ENCODE measurements around the gene TUBGCP5.

- PRO-cap = no peak
These were observed 177.7 kb downstream of the POTEB3 start for GRCh38 chr15:21262568-21263074.

- PRO-cap = no peak
These were observed 133.8 kb downstream of the OR4N4 start for GRCh38 chr15:22227993-22228576.

GRCh38 chr15:22257162-22258234 is 163.2 kb downstream of the OR4N4 start:
- PRO-cap = unidirectional peak, plus-strand start at chr15:22257683

- PRO-cap = no peak
These were observed 114.2 kb downstream of the GOLGA6L22 start for GRCh38 chr15:22572887-22573274.

DNA sequence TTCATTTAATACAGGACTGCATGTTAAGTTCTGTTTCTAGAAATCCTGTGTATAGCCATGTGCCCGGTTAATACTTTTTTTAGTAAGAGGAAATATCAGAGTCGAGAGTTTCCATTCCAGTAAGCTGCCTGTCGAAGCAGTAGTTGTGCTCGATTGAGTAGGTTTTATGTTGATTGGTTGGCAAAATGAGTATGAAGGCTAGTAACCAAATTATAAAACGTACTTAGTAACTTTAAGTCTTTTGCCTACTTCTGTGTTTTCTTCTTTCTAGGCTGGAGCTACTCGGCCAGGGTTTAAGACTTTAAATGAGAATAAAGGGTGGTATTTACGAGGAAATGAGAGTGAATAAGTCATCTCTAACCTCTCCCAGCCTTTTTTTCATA is 909 bp downstream of the NIPA2 start:
- PRO-cap = no peak

- PRO-cap = no peak
These were observed 24.6 kb downstream of the CYFIP1 start for GRCh38 chr15:22955542-22955990.

DNA sequence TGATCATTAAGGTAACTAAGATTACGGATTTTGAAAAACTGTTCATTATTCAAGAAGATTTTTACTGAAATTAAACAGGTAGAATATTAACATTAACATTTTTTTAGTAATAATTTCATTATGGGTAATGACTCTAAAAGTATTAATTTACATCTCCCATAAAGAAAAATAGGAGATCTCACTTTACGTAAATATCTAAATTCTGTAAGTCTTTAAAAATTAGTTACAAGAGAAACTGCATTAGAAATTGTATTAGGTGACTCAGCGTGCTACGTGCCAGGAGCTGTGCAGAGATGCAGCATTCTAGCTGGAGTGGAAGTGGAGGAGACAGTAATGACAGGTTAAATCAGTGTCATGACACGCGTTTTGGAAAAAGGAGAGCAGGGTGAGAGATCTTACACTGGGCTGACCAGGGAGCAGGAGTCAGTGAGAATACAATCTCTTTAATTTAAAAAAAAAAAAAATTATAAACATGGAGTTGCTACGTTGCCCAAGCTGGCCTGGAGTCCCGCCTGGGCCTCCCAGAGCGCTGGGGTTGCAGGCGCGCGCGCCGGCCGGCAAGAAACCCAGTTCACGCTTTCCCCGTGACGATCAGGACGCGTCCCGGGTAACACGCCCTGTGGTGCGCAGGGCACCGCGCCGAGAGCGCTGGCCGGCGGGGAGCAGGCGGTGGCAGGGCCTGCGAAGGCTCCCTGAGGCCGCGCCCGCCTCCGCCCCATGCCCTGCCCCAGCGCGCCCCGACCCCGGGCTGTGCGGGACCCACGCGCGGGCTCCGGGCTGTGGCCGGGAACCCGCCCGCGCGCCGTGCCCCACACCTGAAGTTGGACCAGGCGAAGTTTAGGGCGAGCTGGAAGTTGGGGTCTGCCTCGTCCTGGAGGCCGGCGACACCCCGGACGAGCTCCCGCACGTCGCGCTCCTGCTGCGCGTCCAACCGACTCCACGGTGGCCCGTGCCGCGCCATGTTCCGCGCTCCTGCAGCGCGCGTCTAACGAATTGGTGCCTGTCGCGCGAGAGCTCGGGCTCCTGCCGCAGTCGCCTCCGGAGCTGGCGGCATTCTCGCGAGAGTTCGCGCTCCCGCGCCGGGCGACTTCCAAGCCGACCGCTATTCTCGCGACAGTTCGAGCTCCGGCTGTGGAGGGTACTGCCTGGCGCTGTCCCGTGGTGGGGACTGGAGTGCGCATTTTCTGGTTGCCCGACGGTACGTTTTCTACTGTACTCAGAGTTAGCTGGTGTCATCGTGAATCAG is at the start of gene TUBGCP5:
Gene TUBGCP5, minus strand, starts transcription at position 987 of the 1,246 bp plus-strand sequence.
- PRO-cap = bidirectional peak, plus-strand start at position 1,116 of the sequence, minus-strand start at position 987 of the sequence

- PRO-cap = no peak
These were observed 30.7 kb downstream of the GOLGA6L26 start for GRCh38 chr15:23303334-23303586.

- PRO-cap = unidirectional peak, plus-strand start at chr15:23303750
These were observed 30.4 kb downstream of the GOLGA6L26 start for GRCh38 chr15:23303587-23304009.

GRCh38 chr15:23310438-23311172 is 23.4 kb downstream of the GOLGA6L26 start:
- PRO-cap = no peak

GRCh38 chr15:23397830-23398257 is 43.3 kb downstream of the GOLGA8S start:
- PRO-cap = no peak

- PRO-cap = no peak
These were observed 44.6 kb downstream of the GOLGA8S start for GRCh38 chr15:23399186-23399421.

DNA sequence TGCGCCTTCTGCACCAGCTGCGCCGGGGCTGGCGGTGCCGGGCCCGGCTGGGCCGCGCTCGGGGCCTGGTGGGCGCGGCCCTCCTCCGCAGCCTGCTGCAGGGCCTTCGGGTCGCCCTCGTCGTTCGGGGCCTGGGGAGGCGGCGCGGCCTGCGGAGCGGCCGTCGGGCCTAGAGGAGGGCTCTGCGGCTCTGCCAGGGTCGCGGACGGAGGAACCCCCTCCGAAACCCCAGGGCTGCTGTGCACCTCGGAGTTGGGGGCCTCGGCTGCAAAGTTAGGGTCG is 254 bp downstream of the NDN start:
- PRO-cap = no peak

DNA sequence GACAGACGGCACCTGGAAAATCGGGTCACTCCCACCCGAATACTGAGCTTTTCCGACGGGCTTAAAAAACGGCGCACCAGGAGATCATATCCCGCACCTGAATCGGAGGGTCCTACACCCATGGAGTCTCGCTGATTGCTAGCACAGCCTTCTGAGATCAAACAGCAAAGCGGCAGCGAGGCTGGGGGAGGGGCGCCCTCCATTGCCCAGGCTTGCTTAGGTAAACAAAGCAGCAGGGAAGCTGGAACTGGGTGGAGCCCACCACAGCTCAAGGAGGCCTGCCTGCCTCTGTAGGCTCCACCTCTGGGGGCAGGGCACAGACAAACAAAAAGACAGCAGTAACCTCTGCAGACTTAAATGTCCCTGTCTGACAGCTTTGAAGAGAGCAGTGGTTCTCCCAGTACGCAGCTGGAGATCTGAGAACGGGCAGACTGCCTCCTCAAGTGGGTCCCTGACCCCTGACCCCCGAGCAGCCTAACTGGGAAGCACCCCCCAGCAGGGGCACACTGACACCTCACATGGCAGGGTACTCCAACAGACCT is 27.3 kb upstream of the NDN start:
- PRO-cap = no peak

DNA sequence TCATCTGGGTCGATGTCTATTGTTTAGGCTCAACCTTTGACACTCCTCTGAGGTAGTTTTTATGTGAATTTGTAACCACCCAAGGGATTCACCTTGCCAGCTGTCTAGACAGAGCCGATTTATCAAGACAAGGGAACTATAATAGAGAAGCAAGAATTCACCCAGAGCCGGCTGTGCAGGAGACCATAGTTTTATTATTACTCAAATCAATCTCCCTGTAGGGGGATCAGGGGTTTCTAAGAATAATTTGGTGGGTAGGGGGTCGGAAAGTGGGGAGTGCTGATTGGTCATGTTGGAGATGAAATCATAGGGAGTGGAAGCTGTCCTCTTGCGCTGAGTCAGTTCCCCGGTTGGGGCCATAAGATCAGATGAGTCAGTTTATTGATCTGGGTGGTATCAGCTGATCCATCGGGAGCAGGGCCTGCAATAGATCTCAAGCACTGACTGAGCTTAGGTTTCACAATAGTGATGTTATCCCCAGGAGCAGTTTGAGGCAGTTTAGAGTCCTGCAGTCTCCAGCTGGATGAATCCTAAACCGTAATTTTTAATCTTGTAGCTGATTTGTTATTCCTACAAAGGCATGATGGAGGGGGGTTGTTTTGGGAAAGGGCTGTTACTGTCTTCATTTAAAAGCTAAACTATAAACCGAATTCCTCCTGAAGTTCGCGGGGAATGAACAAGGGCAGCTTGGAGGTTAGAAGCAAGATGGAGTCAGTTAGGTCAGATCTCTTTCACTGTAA is 97.0 kb upstream of the SNRPN start:
- PRO-cap = no peak

DNA sequence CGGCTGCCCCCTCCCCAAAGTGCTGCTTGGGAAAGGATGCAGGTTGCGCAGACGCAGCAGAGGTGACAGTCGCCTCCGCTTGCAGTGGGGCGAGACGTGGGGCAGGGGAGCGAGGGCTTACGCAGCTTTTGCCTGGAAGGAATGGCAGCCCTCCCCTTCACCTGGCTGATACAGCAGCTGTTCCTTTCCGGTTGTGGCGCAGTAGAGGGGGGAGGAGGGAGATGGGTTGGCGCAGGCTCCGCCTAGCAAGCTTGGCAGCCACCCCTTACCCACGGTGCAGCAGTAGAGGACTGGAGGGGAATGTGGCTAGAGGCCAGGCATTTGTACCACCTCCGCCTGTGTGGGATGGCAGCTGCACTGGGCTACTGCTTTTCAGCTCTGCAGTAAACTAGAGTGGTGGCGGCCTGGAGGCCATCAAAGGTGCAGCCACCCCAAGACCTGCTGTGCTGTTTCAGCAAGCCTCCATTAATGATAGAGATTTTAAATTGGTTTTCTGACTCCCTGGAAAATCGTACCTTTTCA is 1.8 kb downstream of the SNRPN start:
- PRO-cap = bidirectional peak, plus-strand start at position 285 of the sequence, minus-strand start at position 195 of the sequence

DNA sequence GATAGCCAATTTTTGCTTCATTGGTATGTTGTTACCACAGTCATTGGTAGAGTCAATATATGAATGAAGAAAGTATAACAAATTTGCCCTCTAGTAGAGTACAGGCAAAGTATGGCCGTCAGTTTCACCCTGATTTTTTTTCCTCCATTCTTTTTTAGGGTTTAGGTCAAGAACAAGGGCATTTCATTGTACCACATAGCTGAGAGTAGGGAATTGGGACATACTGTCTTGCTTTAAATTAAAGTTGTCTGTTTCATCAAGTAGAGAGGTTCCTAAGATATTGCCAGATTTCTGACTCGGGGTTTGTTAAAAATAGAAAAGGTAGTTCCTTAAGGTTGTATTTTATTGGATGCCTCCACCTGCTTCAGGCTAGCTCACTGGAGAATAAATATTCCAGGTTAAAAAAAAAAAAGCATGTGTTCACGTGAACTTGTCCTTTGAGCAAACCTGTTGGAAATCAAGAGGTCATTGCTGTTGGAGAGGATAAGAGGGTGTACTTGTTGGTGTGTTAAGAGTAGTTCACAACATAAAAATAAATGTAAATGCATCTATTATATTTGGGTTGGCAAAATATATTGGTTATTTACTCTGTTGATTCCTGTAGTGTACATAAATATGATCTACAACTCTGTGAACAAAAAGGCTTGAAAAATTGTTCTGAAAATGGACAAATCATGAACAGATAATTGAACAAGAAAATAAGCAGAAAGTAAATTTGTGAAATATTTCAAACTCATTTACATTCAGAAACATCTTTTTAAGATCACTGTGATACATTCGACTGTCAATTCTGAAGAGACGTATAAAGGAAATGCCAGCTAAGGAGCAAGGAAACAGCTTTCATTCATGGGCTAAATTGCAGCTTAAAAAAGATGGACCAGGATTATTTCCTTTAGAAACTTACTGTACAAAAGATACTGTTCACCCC is 34.6 kb downstream of the SNRPN start:
- PRO-cap = no peak

DNA sequence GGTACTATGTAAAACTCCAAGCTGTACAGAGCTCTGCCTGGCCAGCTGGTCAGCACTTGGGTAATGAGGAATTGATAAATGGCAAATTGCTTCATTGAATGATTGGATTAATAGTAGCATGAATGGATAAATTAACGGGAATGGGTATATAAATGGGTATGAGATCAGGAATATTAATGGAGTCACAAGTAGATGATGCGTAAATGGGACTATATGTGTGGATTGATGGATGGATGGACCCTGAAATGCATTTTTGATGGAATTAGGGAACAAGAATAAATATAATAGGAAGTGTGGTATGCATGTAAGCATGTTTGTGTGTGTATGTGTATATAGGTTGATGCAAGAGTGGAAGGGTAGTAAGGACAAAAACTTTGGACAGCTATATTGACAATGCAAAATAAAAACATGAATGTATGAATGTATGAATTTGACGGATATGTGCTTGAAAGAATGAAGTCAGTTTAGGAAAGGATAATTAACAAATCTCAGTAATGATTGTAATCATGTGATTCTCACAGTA is 61.4 kb downstream of the SNRPN start:
- PRO-cap = no peak

DNA sequence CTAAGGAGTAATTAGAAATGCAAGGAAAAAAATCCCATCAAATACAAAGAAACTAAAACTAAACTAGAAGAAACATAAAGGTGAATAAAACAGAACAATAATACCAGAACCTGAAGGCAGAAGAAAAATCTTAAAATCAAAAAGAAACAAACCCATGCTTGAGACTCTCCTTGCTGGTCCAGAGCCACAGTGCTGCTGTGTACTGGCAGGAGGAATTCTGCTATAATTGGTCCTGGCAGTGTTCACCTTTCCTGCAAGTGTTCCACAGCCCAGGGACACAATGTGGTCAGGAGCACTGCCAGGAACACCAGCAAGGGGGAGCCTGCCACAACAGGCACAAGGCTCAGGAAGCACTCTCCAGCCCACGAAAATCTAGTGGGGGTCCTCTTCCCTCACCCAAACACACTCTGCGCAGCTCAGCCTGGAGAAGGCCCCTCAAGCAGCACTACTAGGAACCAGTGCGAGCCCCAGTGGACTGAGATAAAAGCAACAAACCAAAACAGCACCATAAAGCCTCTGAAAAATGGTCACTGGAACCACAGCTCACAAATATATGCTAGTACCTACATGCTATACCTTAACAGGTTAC is 92.9 kb downstream of the UBE3A start:
- PRO-cap = no peak

GRCh38 chr15:25439136-25439442 is 265 bp upstream of the UBE3A start:
- PRO-cap = bidirectional peak, plus-strand start at chr15:25439206, minus-strand start at chr15:25439024

All from colonic mucosa (tissue), 1 donor.